Myometrial cell (primary cell): ENCODE measurements around a stretch of chr6.

- RAMPAGE, long total RNA = no peak
These were observed 199.2 kb upstream of the SGK1 start for GRCh38 chr6:134516949-134517744.

GRCh38 chr6:134720509-134721342, 229.2 kb downstream of the ALDH8A1 start:
- RAMPAGE, long total RNA = no peak

DNA sequence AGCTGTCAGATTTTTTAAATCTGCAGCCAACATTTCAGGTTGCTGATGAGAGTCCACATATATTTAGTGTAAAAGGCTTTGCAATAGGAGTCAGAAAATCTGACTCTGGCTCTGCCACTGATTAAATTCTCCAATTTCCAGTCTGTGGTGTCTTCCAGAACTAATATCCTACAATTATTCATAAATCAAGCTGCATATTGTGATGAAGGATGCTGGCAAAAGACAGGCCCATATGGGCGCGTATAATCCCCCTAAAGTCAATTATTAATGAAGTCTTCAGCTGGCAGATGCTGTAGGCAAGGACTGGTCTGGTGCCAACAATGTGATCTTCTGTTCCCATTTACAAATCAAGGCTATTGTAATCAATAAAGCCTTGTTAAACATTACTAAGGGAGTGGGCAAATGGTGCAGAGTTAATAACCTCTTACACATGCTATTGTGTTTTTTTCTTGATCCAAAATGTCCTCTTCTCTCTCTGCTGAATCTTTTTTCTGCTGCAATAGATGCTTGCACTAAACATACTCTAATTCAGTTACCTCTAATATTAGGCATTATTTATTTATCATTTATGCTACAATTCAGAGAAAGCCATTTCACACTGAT, 119.0 kb downstream of the ALDH8A1 start:
- RAMPAGE, long total RNA = no peak

DNA sequence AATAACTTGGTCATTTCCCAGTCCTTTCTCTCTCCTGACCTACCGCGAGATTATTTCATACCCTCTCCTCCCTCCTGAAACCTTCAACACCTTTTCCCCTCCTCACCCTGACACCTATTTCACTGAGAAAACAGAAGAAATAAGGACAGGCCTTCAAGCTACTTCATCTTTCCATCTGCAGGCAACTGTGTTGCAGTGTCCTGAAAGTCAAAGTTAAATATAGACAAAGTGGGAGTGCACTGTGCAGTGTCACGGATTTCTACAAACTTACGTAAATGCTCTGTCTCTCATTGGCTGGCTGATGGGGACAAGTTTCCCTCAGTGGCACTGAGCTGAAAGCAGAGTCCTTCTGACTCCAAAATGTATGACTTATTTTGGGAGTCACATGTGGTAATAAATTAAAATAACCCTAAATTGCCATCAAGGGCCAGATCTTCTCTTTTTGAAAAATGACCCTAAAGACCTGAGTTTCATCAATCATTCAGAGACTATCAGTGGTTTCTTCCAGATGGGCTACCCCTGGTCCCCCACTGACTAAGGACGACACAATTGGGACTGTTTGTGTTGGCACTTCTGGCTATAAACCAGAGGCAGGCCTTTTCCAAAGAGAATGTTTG, 21.7 kb downstream of the ALDH8A1 start:
- RAMPAGE, long total RNA = no peak

DNA sequence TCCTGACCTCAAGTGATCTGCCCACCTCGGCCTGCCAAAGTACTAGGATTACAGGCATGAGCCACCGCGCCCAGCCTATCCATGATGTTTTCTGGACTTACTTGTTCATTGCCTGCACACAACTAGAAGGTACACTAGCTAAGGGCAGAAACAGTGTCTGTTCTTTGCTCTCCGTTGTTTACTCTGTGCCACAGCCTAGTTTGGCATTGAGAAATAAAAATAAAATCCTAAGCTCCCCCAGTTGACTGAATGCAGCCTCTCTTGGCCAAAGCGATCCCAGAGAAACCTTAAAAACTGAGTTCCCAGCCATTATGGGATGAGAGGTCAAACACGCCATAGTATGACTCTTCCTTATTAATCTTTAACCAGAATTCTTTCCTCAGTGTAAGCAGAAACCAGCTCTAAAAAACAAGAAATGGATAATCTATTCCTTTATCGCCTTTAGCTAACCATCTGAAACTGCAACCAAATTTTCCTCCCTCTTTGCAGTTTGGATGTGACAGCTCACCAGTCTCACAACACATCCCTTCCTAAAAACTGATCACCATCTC, 15.9 kb downstream of the ALDH8A1 start:
- RAMPAGE, long total RNA = no peak

GRCh38 chr6:135088799-135089256, 34.2 kb upstream of the HBS1L start:
- RAMPAGE, long total RNA = no peak

DNA sequence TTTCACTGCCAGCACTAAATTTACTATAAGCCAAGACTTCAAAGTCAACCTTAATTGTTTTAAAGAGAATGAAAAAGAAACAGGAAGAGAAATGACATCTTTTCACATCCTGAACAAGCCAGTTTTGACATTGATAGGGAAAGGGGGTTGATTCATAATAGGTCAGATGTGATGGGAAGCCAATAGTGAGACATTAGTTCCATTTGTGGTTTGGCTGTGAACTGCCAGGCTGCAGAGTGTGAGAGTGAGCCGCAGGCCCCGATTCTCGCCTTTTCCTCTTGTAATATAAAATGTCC, 52.6 kb upstream of the MYB start:
- RAMPAGE, long total RNA = no peak

DNA sequence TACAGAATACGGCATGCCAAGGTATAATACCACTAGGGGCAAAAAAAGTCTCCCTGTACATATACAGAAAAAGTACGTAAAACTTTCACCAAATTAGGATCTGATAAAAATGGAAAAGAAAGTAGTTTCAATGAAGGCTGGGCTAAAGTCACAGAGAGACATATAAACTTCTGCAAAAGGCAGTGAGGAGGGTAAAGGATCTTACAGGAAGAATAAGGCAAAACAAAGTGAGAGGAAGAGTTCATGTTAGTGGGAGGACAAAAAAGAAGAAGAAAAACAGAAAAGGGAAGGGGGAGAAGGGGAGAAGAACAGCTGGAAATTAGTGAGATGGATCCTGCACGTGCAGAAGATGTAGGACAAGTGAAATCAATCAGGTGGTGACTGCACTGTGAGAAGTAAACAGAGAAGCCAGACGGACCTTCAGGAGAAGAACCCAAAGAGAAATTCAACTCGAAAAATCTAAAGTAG, 105.8 kb downstream of the MYB start:
- RAMPAGE, long total RNA = no peak

DNA sequence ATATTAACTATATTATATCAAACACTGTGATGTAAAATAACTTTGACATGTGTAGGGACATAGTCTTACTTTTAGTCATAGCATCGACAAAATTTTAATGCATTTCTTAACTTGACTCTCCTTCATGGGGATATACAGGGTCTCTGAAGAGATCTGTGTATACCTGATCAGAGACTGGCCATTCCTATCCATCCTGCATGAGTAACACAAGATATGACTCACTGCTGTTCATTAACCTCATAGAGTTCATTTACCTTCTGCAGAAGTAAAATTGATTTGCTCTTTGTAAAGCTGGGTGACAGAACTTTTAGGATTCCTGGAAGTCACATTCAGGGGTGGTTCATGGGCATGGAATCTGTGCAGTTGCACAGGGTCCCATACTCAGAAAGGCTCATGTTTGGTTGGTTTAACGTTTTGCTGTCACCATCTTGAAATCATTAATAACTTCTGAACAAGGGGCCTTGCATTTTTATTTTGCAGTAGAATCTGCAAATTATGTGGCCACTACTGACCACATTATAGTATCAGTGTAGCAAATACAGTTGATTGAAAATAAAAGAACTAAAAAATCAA, 53.2 kb downstream of the PDE7B start:
- RAMPAGE, long total RNA = no peak

DNA sequence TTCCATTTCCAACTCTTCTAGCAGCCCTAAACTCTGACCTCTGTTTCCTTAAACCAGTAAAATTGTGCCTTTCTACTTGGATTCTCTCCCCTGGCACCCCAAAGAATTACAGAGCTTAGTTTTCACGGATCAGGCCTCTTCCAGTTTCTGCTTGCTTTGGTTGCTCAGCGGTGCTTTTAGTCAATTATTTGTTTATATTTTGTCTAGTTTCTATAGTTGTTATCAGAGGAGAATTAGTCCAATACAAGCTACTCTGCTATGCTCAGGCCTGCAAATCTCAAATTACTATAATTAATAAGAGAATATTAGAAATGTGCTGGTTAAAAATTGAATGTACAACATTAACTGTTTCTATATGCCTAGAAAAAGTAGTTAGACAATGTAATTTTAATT, 55.8 kb downstream of the PDE7B start:
- RAMPAGE, long total RNA = no peak

DNA sequence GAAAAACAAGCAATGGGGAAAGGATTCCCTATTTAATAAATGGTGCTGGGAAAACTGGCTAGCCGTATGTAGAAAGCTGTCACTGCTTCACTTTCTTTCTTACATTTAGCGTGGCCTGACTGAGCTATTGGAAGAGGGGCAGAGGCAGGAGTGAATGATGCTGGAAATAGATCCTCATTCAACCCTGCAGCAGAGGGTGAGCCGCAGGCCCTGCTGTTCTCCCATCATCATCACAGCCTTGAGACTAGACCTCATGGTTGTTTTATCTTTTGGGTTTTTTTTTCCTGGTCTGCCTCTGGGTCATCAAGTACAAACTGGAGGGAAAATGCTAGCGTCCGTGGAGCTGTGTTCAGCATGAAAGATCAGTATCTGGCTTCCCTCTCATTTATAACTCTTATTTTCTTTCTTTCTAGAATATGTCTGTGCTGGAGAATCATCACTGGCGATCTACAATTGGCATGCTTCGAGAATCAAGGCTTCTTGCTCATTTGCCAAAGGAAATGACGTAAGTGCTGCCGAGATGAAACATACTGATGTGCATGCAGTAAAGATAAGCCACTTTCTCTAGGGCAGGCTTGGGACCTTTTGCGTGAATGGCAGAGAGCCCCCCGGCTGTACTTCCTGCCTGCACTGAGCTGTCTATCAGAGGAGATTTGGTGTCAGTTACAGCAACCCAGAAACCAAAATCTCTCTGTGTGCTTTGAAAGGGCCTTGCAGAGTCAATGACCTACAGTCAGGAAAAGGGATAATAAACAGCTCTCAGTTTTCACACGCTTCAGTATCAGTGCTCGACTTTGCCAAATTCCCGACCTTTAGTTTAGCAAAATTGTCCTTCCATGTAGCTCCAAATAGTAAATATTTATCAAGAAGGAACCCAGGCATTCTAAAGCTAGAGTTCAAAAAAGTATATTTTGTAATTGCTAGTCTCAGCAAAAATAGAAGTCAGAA, 76.5 kb downstream of the MTFR2 start:
- RAMPAGE, long total RNA = no peak

- RAMPAGE, long total RNA = no peak
These were observed 2.5 kb upstream of the MTFR2 start for GRCh38 chr6:136252662-136253054.

DNA sequence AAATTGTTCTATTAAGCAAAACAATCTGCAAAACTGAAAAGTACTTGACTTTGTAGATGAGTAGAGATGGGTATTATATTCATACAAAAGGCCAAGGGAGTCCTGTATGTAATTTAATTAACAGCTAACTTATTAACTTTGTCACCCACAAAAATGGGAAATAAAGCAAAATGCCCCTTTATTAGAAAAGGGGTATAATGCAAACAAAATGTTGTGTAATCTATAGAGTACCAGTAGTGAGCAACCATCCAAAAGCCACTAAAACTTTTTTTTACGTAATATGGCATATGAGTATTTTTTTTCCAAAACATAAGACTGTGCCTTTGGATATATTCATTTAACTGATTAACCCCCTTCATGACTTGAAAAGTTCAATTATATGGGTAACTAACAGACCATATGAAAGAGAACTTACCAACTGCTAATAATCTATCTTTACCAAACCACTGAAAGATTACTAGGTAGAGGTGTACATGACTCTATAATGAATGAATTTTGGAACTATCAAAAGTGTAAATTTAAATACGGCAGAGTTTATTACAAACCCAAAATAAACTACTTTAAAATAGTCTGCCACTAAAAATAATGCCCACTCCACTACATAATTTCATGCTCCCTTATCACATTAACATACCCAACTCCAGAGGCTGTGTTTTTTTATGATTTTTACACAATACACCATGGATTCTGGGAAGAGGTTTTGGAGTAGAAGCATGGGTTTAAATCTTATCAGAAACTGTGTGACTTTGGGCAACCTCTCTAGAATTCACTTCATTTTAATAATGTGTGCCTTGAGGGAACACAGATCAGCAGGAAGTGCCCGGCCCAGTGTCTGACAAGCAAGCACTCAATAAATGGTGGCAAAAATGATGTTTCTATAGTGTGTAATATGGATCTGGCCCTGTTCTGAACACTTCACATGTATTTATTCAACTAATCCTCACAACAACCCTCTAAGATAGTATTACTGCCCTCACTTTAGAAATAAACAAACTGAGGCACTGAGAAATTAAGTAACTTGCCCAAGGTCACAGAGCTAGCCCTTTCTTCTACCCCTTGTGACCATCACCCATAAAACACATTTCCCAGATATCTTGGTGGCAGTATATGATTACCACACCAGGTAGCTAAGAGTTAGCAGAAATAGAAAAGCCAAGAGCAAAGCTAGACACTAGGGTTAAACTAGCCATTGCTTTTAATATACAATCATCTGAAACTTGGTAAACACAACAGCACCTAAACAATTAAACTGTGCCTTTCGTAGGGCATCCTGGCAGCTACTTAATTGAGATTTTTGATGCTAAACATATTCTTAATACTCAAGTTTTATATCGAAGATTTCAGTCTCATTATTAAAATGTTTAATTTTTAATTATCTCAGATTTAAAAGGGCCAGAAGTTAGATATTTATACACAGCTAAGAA, 12.6 kb upstream of the MTFR2 start:
- RAMPAGE, long total RNA = no peak

- RAMPAGE, long total RNA = no peak
These were observed 119.0 kb upstream of the MAP7 start for GRCh38 chr6:136669072-136669756.

- RAMPAGE, long total RNA = no peak
These were observed 83.2 kb downstream of the MAP3K5 start for GRCh38 chr6:136708955-136709615.

- RAMPAGE, long total RNA = no peak
These were observed 30.4 kb downstream of the MAP3K5 start for GRCh38 chr6:136761419-136762694.

- RAMPAGE, long total RNA = no peak
These were observed 19.0 kb downstream of the IL20RA start for GRCh38 chr6:137025780-137026095.

DNA sequence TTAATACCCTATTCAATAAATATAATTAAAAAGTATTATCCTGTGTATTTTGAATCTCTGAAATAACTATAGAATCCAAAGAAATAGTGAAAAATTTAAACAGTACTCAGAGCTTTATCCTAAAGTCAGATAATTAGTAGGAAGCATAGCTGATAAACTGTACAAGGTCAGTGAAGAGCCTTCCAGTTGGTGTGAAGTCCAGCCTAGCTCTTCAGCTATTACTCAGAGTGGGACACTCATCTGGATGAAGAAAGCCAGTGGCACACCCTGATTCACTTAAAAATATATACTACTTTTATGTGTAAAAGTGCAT, 3.1 kb downstream of the IFNGR1 start:
- RAMPAGE, long total RNA = no peak

- RAMPAGE, long total RNA = no peak
These were observed 1.4 kb downstream of the IFNGR1 start for GRCh38 chr6:137217748-137218274.

- RAMPAGE, long total RNA = no peak
These were observed 14.5 kb upstream of the IFNGR1 start for GRCh38 chr6:137233722-137234061.